OCI-LY7 (cell line): ENCODE data around the gene TMCO3.

GRCh38 chr13:113141535-113142002, 16.9 kb upstream of the PROZ start:
- PRO-cap, result no peak
- RAMPAGE, long total RNA, result no peak

GRCh38 chr13:113230883-113232123, 21.9 kb downstream of the CUL4A start:
- PRO-cap, result no peak
- RAMPAGE, long total RNA, result no peak

DNA sequence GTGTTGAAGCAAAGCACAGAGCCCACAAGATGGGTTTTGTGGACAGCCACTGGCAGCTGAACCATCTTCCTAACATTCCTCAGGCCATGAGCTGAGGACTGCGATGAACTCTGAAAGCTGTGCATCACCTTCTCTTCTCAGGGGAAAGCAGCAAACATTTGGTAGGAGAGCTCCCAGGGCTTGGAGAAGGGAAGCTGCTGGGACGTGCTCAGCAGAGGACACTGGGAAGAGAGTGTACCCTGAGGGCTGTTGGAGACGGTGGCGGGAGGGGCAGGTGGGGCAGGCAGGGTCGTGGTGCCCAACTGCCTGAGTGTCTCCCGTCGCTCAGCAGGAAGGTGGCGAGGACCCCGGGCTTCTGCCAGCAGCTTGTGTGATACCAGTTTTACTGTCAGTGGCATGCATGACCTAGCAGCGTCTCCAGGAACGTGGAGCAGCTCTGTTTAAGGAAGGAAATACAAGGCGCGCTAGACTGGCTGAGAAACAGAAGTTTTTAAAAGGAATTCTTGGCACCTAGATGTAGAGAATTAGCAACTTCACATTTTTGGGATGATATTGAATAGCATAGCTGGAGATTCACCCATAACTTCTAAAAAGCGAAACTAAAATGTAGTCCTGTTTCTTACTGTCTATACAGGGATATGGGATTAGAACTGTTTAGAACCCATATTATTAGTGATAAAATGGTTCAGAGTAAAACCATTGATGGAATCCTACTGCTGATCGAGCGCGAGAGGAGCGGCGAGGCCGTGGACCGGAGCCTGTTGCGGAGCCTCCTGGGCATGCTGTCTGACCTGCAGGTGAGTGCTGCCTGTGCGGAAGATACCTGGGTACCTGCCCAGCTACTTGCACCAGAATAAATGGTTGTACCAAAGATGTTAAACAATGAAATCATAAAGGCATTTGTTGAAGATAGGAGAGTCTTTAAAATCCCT, 23.4 kb downstream of the CUL4A start:
- PRO-cap, result no peak
- RAMPAGE, long total RNA, result no peak

DNA sequence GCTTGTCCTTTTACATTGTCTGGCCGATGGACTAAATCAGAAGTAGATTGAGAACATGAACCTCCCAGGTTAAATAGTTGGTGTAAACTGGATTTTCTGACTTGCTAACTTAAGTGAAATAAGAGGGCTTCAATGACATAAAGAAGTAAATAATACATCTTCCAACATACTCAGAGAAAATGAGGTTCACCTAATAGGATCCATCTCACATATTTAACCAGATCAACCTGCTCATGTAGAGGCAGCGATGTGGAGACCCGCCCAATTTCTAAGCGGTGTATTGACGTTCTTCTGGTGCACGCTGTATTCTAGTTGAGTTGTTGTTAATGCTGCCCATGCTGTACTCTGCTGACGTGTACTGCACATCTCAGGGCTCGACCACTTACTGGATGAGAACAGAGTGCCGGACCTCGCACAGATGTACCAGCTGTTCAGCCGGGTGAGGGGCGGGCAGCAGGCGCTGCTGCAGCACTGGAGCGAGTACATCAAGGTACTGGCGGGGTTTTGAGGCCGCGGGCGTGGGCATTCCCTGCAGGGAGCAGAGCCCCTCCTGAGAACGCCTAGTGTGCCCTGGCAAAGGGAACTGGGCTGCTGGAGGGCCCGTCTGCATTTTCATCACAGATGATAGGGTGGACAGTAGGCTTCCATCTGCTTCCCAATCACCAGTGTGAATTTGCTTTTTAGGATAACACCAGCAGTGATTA, 29.8 kb downstream of the CUL4A start:
- PRO-cap, result no peak
- RAMPAGE, long total RNA, result no peak

DNA sequence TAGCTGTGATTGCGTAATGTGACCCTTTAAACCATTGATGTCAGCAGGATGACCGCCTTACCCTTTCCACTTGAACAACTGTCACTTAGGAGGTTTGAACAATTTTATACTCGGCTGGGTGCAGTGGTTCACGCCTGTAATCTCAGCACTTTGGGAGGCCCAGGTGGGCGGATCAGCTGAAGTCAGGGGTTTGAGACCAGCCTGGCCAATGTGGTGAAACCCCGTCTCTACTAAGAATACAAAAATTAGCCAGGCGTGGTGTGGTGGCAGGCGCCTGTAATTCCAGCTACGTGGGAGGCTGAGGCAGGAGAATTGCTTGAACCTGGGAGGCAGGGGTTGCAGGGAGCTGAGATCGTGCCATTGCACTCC, 3.0 kb downstream of the LAMP1 start:
- PRO-cap, result no peak
- RAMPAGE, long total RNA, result no peak

DNA sequence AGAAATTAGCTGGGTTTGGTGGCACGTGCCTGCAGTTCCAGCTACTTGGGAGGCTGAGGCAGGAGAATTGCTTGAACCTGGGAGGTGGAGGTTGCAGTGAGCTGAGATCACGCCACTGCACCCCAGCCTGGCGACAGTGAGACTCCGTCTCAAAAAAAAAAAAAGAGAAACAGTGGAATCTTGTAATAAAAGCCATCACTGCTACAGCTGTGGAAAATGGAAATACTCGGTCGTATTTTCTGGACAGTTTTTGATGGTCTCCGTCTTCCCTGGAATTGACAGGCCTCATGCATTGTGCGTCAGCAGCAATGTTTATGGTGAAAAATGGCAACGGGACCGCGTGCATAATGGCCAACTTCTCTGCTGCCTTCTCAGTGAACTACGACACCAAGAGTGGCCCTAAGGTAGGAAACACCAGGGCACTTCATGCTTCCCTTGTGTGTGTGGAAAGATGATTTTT, 9.2 kb downstream of the LAMP1 start:
- PRO-cap, result no peak
- RAMPAGE, long total RNA, result no peak

DNA sequence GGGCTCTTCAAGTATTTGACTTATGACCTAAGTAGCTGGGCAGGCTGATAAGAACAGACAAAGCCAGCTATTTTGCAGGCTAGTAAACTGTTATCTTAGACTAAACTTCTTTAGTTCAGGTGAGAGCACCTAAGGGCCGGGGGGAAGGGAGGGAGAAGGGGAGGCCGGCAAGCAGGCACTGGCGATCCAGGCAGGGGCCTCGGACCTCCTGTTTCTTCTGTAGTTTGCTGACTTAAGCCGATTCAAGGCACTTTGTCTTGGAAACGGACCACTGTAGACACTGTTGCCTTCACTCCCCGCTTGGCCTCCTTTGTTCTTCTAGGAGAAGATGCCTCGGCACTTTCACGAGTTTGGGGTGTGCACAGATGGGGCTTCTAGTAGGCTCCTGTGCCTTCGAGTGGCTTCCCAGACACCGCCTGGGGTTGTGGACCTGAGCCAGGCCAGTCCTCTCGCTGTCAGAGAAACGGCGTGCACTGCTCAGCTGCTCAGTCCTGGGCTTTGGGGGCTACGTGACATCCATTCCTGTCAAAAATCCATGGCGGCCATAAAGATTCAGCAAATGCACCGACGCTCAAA, 34.0 kb upstream of the GRTP1 start:
- PRO-cap, result no peak
- RAMPAGE, long total RNA, result no peak

DNA sequence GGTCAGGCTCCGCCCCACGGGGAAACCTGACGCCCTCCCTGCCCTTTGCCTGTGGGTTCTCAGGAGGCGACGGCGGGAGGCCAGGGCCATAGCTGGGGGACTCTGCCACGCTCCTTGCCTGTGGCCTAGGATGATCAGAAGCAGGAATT, 41.3 kb upstream of the GRTP1 start:
- PRO-cap, result no peak
- RAMPAGE, long total RNA, result no peak

DNA sequence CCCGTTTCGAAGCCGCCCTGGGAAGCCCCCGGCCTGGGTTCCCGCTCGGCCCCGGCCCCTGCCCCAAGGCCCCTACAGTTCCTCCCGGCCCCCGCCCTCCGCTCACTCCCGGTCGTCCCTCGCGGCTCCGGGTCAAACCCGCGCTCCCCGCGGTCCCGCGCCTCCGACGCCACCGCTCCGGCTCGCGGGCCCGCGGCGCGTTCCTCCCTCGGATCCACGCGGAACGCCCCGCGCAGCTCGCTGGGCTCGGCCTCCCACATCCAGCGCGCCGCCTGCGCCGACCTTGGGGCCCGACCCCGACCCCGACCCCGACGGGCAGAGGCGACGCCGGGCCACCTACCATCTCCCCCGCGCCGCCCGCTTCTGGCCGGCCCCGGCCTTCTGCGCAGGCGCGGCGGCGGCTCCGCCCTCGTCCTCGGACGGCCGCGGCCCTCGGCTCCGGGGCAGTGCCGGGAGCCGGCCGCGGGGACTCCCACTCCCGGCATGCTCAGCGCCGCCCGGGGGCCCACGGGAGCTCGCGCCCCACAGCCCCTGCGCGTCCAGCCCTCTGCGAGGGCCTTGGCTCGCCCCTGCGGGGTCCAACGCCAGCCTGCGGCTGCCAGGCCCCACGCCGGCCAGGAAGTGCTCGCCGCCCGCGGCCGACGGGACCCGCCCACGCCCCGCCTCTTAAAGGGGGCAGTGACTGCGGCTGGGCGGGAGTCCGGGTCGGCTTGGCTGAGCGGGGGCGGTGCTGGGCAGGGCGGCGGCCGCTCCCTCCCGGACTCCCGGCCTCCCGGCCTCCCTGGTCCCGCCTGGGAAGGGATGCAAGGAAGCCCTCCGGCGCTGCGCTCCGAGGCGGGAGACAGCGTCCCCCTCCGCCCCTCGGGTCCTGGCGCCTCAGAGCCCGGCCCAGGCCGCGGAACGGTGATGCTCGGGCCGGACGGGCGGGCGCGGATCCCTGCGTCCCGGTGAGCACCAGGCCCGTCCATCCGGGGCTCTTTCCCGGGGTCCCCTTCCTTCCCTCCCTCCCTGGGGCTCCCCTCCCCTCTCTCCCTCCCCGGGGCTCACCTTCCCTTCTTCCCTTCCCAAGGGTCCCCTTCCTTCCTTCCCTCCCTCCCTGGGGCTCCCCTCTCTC, at the start of gene TMCO3:
Gene TMCO3, plus strand, starts transcription at position 695 of the 1,114 bp plus-strand sequence.
- PRO-cap, result bidirectional peak, plus-strand start at position 412 of the sequence, minus-strand start at position 365 of the sequence; bidirectional peak, plus-strand start at position 534 of the sequence, minus-strand start at position 597 of the sequence; bidirectional peak, plus-strand start at position 698 of the sequence, minus-strand start at position 618 of the sequence
- RAMPAGE, long total RNA, result no peak

DNA sequence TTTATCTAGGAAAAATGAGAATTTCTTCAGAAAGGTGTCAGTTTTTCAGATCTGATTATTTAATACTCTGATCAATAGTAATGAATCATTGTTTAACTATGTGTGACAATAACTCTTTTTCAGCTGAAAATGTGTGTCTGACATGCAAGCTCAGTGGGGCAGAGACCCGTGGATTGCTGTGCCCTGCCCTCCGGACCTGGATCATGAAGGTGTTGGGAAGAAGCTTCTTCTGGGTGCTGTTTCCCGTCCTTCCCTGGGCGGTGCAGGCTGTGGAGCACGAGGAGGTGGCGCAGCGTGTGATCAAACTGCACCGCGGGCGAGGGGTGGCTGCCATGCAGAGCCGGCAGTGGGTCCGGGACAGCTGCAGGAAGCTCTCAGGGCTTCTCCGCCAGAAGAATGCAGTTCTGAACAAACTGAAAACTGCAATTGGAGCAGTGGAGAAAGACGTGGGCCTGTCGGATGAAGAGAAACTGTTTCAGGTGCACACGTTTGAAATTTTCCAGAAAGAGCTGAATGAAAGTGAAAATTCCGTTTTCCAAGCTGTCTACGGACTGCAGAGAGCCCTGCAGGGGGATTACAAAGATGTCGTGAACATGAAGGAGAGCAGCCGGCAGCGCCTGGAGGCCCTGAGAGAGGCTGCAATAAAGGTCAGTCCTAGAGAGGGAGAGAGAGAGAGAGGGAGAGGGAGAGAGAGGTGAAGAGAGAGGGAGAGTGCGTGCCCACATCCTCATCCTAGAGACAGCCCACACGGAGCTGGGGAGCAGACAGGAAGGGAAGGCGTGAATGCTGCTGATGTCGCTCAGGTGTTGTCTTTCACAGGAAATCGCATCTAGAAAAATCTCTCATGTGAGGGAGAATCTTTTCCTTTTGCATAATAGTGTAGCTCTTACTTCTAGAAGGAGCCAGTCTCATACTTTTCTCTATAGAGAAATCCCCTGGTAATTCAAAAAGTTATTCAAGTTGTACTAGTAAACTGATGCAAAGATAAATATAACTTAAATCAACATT, 4.9 kb downstream of the TMCO3 start:
- PRO-cap, result no peak
- RAMPAGE, long total RNA, result no peak

- PRO-cap, result no peak
- RAMPAGE, long total RNA, result no peak
These were observed 31.8 kb downstream of the TFDP1 start for GRCh38 chr13:113616150-113616962.

DNA sequence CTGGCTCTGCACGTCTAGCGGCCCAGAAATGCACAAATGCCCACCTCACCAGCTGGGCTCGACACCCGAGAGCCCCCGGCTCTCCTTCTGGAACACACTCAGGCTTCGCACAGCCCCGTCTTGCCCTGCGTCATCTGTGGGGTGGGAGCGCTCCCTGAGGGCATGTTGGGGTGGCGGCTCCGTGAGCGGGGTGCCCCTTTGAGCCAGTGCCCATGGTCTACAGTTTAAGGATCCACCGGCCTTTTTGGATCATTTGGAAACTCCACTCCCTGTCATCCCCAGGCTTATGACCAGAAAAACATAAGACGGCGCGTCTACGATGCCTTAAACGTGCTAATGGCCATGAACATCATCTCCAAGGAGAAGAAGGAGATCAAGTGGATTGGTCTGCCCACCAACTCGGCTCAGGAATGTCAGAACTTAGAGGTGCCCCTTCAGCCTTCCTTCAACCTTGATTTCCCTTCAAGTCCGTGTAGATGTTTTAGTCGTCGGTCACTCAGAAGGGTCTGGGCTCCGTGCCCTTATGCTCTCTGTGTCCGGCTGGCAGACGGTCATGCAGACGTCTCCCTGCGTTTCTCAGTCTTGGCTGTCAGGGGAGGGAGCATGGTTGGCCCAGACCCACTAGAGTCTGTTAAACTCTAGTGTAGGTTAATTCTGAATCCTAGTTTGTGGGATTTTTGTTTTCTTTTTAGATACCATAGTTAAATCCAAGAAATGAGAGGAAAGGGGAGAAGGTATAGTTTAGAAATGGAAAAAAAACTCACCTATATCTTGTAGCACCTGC, 24.2 kb downstream of the ATP4B start:
- PRO-cap, result no peak
- RAMPAGE, long total RNA, result no peak

DNA sequence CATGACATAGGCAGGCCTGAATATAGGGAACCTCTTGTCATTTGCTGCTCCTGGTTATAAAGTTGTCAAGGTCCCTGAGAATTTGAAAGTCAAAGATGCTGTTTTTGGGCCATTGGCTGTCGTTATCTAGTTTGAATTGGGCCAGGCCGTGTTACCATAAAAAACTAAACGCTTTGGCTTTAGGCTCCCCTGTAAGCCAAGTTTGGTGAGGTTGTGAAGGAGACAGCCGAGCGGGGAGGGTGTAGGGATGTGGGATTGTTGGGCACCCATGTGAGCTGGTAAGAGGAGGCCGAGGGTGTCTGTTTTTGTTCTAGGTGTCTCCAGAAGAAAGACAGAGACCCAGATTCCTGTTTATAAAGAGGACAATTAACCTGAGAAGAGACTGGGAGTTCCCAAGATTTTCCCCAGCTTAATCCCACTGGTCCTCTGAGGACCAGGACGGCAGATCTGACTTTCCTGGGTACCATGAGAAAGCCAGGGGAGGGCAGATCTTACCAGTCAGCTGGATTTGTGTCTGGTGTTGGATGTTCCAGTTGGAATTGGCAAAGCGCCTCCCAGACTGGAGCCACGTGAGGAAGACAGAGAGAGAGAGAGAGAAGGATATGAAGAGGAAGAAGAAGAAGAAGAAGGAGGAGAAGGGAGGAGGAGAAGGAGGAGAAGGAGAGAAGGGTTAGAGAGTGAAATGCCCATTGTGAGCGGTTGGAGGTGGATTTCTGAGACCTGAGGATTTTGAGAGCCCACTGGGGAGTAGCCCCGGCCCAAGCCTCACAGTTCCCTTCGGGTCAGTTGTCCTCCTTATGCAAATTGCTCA, 25.1 kb downstream of the TMEM255B start:
- PRO-cap, result no peak
- RAMPAGE, long total RNA, result no peak

- PRO-cap, result no peak
- RAMPAGE, long total RNA, result no peak
These were observed 43.2 kb downstream of the GAS6 start for GRCh38 chr13:113820282-113821435.

GRCh38 chr13:113832045-113833055, 31.5 kb downstream of the GAS6 start:
- PRO-cap, result no peak
- RAMPAGE, long total RNA, result no peak

GRCh38 chr13:113841573-113842235, 22.2 kb downstream of the GAS6 start:
- PRO-cap, result no peak
- RAMPAGE, long total RNA, result no peak

- PRO-cap, result no peak
- RAMPAGE, long total RNA, result no peak
These were observed 27.6 kb upstream of the C13orf46 start for GRCh38 chr13:114001302-114001990.

GRCh38 chr13:114004747-114005373, 31.0 kb upstream of the C13orf46 start:
- PRO-cap, result no peak
- RAMPAGE, long total RNA, result no peak

- PRO-cap, result bidirectional peak, plus-strand start at chr13:114025886, minus-strand start at chr13:114025602
- RAMPAGE, long total RNA, result no peak
These were observed 51.9 kb upstream of the C13orf46 start for GRCh38 chr13:114025712-114026207.

GRCh38 chr13:114027136-114027485, 53.2 kb upstream of the C13orf46 start:
- PRO-cap, result no peak
- RAMPAGE, long total RNA, result no peak